HEK293 (cell line): ENCODE results near the genes SLC35A1, AKIRIN2 and PM20D2.

DNA sequence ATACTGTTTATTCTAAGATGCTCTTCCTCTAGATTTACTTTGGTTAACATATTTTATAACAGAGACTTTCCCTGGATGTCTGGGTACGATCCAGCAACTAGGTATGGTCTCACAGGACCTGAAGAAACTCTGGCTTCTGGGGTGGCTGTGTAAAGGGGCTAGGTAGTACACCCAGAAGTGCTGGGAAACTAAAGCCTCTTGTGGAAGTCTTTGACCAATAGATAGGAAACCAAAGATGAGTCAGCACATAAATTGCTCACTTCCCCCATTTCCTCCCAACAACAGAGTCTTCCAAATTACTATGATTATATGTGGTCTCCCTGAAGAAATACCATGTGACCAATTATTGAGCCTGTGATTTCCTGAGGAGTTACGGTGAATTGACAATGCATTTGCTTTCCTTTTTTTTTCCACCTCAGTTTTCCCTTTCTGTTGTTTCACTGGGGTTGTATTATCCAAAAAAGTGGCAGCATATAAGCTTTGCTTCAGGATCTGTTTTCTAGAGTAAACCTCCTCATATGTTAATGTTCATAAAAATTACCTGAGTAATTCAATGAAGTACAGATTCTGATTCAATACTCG, 26.9 kb upstream of the TBX18 start:
- PRO-cap, result no peak
- RRBS, 2 experiments, result no CpG with 5 or more reads among the region's 3 CpGs

GRCh38 chr6:85612682-85613173, 19.1 kb upstream of the SNX14 start:
- PRO-cap, result no peak
- RRBS, 2 experiments, result no CpG with 5 or more reads among the region's 4 CpGs

GRCh38 chr6:85636542-85637572, 5.8 kb downstream of the SYNCRIP start:
- PRO-cap, result no peak
- RRBS, 2 experiments, result no CpG with 5 or more reads among the region's 7 CpGs

DNA sequence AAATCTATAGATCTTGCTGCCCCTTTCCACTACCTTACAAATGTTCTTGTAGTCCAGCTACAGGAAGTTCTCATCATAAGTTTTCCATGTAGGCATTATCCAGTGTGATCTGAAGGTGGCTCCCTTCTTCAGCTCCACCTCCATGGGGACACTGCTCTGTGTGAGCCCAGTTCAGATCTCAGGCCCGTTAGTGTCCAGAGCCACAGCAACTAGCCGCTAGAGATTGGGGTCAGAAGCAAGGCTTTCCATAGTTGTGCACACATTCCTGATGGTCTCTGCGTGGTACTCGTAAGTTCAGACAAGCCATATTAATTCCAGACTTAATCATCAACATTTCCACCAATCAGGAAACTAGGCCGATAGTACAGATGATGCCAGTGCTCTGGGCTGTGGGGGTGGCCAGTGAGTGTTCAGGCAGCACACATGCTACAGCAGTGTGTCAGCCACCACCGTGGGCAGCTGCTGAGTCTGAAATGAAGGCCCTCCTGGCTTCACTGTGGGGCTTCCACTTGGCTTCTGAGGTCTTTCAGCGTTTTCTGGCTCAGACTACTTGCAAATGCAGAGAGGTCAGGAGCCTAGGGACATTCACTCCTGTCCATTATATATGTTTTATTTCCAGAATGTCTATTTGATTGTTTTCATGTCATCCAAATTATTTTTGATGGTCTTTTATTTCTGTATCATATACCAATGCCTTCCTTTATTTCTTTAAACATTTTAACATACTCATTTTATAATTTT, 17.6 kb upstream of the SYNCRIP start:
- PRO-cap, result no peak
- RRBS, 2 experiments, result no CpG with 5 or more reads among the region's 7 CpGs

- PRO-cap, result no peak
- RRBS, 2 experiments, result no CpG with 5 or more reads among the region's 2 CpGs
Observed at GRCh38 chr6:85675816-85676195, 33.1 kb upstream of the SYNCRIP start.

- PRO-cap, result no peak
- RRBS, 2 experiments, result no CpG with 5 or more reads among the region's 4 CpGs
Observed at GRCh38 chr6:87182128-87182878, 26.9 kb downstream of the ZNF292 start.

DNA sequence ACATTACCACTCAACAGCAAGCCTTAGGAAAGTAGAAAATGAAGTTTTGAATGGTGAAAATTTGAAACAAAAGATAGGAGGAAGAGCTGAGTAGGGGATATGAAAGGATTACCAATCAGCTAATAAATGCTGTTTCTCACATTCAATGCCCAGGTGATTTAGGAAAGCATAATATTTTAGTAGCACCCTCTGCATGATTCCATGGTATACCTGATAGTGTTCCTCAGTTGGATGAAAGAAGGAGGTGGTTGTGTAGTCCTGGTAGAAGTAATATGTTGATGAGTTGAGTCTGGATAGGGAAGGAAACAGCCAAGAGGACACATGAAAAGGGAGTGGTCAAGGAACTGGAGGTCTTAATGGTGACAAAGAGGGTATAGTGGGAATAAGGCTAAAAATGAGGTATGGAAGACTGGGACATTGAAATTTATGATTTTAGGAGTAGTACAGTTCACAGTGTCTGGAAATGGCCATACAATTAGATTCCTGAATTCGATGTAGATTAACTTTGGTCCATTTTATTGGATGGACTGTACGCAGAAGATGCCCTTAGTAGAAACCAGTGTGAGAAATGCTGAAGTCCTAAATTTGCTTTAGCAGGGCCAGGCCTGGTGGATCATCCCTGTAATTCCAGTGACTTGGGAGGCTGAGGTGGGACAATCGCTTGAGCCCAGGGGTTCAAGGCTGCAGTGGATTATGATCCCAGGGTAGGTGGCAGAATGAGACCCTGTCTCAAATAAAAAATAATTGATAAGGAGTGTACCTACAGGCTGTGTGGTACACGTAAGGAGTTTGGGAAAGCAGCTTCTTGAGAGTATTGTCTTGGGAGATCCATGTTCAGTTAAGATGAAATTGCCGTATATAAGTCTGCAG, 49.3 kb upstream of the SMIM8 start:
- PRO-cap, result no peak
- RRBS, 2 experiments, result no CpG with 5 or more reads among the region's 5 CpGs

- PRO-cap, result bidirectional peak, plus-strand start at chr6:87323135, minus-strand start at chr6:87322921
- RRBS, 2 experiments, result 5 to 8% methylated on average over 1 of the region's 21 CpGs
Observed at GRCh38 chr6:87322724-87323404, 476 bp downstream of the SMIM8 start.

DNA sequence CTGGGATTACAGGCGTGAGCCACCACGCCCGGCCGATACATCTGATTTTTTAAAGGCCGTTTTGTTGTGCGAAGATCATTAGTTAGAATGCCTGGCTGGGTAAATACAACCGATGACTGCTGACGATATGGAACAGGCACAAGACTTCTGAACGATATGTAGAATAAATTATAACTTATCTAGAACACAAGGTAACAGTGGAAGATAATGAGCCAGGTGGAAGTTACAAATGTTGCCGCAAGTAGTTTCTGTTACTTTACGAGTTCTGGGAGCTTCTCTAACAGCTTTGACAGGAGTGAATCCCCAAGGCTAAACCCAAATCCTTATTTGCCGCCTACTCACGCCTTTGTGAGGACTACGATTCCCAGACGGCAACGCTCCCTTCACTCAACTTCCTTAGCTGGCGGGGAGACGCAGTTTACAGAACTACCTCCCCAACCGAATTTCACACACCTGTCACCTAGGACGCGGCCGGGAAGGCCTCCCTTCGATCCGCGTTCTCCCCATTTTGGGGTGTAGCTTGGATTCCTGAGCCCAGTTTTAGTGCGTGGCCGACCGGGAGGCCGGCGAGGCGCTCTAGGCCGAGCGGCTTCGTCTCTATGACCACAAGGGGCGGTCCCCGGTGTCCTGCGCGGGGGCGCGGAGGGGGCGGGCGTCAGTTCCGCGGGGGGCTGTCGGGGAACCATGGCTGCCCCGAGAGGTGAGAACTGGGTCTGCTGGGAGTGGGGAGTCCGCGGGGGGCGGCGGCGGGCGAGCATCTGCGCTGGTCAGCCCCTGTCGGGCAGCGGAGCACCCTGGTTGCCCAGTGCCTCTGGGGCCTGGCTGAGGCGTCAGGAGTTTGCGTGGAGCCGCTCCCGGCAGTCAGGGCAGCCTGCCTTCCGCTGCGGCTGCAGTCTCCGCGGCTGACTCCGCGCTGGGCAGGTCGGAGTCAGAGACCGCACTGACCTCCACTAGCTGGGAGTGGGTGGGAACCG, at the start of gene SLC35A1:
TSS of gene SLC35A1 (plus strand) at position 655 of the 974 bp plus-strand sequence.
- PRO-cap, result bidirectional peak, plus-strand start at position 658 of the sequence, minus-strand start at position 515 of the sequence; bidirectional peak, plus-strand start at position 892 of the sequence, minus-strand start at position 910 of the sequence
- RRBS, 2 experiments, result 1 to 2% methylated on average over 15 of the region's 68 CpGs

DNA sequence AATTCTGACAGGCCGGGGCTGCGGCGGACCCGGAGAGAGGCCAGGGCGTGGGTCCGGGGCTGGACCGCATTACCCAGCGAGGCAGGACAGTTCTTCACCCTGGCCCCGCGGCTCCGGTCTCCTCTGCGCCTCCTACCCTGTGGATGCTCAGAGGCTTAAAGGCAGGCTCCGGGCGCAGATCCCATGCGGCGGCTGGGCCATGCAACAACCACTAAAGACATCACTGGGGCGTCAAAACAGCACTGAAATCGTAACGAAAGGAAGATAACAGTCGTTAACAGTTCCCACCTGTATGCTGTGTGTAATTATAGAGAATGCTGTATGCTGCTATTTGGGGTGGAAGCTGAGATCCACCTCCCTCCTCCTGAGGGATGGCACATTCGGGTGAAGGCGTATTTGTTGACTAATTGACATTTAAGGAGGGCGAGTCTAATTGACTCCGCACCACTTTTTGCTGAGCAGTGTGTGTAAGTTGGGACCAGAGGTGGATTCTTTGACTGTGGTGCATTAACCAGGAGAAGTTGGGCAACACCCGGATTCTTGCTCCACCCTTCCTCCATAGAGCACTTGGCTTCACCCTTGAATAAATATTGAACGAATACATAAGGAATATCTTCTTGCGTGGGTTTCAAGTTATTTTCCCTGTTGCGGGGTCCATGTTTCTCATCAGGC, 656 bp downstream of the SLC35A1 start:
- PRO-cap, result bidirectional peak, plus-strand start at position 150 of the sequence, minus-strand start at position 121 of the sequence
- RRBS, 2 experiments, result 2 to 3% methylated on average over 8 of the region's 28 CpGs

DNA sequence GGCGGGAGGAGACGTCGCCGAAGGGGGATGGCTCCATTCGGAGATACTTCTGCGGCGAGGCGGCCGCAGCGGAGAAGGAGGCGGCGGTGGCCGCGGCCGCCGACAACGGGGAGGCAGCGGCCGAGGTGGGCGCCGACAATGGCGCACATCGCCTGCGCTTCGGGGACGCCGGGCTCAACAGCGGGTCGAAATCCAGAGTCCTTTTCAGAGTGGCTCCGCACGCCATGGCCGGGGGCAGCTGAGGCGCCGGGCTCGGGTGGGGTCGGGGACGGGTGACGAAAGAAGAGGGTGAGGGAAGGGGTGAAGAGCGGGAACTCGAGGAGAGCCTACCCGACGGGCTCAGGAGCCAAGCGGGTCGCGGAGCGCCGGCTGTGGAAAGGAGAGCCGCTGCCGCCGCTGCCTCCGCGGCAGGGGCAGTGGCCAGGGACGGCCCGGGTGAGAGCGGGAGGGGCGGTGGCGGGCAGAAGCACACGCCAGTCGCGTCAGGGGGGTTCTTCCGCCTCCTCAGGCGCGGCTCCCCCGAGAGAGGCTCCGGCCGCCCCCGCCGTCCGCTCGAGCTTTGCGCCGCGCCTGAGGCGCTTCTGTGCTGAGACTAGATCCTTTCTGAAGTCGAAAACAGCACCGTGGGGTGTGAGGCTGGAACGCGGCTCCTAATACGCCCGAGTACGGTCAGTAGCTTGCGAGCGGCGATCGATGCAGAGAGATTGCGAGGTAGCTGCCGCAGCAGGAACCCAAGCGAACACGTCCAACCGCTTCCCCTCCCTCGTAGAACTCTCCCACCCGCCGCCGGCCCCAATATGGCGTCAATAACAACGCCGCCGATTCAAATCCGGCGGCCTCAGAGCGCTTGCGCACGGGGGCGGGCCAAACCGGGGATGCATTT, at the start of gene AKIRIN2:
TSS of gene AKIRIN2 (minus strand) at position 775 of the 883 bp plus-strand sequence.
- PRO-cap, result bidirectional peak, plus-strand start at position 36 of the sequence, minus-strand start outside the sequence; bidirectional peak, plus-strand start at position 321 of the sequence, minus-strand start at position 418 of the sequence; bidirectional peak, plus-strand start at position 507 of the sequence, minus-strand start at position 605 of the sequence; bidirectional peak, plus-strand start outside the sequence, minus-strand start at position 775 of the sequence
- RRBS, 2 experiments, result 1% methylated on average over 28 of the region's 105 CpGs

GRCh38 chr6:87731682-87732239, 29.7 kb upstream of the AKIRIN2 start:
- PRO-cap, result no peak
- RRBS, 2 experiments, result no CpG with 5 or more reads among the region's 5 CpGs

DNA sequence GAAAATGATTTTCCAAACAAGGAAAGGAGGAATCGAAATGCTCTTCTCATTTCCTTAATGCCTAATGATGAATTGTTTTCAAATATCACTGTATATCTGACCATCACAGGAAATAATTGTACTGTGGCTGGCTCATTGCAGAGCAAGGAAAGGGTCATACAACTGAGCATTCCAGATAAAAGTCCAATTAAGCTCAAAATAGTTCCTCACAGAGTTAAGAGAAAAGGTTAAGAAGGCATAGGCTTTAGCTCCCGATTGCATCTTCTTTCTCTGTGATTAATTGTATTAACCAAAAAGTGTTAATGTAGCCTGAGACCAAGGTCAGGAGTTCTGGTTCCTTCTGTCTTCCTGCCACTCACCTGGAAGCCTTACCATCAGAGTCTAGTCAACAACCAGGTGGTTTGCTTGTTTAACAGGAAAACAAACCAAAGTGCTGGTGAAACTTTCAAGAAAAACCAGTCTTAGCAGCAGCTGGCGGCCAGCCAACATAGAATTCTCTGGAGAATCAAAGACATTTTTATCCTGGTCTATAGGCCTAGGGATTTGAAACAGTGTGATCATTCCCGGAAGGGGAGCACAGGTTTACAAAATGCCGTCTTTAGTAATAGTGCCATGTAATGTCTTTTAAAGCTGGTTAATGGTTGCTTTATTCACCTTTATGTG, 146.4 kb upstream of the AKIRIN2 start:
- PRO-cap, result no peak
- RRBS, 2 experiments, result no CpG with 5 or more reads among the region's 5 CpGs

DNA sequence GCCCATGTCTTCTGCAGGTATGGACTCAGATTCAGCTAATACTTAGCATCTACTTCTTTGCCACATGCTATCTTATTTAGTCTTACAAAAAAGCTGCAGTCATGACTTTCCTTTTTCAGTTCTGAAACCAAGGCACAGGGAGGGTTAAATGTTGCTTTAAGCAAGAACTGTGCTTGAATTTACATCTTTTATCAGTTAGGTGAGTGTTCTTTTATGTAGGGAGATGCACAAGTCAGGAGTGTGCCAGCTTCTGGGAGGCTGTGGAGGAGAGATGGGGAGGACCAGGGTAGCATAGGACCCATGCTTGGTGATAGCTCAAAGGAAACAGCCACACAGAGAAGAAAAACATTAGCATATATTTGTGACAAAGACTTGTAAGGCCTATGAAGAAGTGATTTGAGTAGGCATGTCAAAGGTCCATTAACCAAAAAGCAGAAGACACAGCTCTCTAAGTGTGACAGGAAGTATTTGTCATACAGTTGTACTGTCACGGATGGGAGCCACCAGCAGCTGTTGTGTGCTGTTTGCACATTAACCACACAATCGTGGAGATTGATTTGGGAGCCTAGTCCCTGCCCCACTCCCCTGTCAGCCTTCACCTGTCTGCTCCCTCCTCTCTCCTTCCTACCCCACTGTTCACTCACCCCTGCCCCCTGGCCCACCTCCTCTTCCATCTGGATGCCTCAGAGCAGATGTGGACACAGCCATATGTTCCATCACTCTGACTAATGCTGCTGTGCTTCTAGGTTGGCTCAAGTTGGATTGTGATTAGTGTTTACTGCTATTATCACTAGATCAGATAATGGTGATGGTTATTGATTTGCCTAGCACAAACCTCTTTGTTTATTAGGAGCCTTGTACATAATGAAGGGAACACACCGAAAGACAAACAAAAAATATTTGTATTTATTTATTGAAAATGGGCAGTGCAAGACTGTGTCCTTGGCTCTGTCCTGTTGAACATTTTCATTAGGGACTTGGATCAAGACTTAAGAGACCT, 124.8 kb upstream of the SPACA1 start:
- PRO-cap, result no peak
- RRBS, 2 experiments, result no CpG with 5 or more reads among the region's 3 CpGs

- PRO-cap, result no peak
- RRBS, 2 experiments, result 8 to 10% methylated on average over 6 of the region's 23 CpGs
Observed at GRCh38 chr6:88167142-88167405, 927 bp upstream of the CNR1 start.

GRCh38 chr6:88864965-88865411, 98.4 kb downstream of the RNGTT start:
- PRO-cap, result no peak
- RRBS, 2 experiments, result no CpG with 5 or more reads among the region's 1 CpG

- PRO-cap, result no peak
- RRBS, 2 experiments, result no CpG with 5 or more reads among the region's 1 CpG
Observed at GRCh38 chr6:89025690-89025889, 55.0 kb upstream of the PNRC1 start.

DNA sequence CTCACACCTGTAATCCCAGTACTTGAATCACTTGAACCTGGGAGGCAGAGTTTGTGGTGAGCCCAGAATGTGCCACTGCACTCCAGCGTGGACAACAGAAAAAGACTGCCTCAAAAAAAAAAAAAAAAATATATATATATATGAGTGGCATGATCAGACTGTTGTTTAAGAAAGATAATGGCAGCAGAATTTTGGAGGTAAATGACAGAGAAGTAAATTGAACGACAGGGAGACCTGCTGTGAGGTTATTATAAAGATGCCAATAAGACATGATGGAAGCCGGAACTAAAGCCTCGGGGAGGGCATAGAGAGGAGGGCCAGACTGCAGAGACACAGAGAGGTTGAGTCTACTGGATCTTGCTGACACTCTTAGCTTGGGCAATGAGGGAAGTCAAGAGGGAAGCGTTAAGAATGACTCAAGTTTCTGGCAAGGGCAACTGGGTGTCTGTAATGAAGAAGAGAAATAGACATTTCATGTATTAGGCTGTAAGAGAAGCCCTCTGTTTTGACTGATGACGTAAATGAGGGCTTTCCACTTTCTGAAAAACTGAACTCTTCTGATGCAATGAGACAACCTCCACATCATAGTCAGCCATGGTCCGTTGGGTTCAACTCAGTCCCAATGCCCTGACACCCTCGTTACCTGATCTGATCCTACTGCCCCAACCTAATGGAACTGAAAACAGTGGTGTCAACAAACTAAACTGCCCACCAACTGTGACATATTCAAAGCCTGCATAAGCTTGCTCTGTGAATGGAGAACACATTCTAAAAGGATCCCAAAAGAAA, 46.0 kb upstream of the PNRC1 start:
- PRO-cap, result no peak
- RRBS, 2 experiments, result no CpG with 5 or more reads among the region's 8 CpGs

GRCh38 chr6:89080027-89080180, 647 bp upstream of the PNRC1 start:
- PRO-cap, result no peak
- RRBS, 2 experiments, result no CpG with 5 or more reads among the region's 6 CpGs

DNA sequence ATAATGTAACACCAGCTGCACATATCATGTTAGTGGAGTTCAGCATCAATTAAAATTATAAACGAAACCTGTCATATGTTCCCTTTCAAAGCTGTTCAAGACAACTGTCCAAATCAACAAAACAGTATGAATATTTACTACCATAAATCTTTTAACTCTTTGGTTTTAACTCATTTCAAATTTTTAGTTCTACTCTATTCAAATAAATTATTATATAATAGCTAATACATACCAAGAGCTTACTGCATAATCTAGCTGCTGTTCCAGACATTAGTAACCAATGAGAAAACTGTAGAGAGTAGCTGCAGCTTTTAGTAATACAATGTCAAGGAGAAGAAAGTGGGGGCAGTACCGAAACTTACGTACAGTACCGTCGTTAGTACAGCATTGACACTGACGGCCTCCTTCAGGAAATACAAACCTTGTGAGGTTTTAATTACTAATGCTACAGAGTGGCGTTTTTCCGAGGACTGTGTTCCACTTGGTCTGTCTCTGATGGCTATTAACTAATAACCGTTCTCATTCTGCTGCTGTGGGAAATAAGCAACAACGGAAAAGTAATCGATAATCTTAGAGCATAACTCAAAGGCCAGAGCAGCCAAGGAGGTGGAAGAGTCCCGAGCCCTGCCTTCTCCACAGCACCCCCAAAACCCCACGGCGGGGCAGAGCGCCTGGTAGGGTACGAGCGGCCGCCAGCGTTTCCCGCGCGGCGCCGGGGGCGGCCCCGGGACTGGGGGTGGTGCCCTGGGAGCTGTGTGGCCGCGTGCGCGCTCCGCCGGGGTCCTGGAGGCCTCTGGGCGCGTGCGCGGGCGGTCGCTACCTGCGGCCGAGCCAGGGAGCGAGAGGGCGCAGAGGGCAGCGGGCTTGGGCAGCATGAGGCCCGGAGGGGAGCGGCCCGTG, at the start of gene PM20D2:
TSS of gene PM20D2 (plus strand) at position 784 of the 900 bp plus-strand sequence.
- PRO-cap, result unidirectional peak, plus-strand start at position 387 of the sequence; bidirectional peak, plus-strand start at position 592 of the sequence, minus-strand start at position 474 of the sequence; bidirectional peak, plus-strand start at position 784 of the sequence, minus-strand start outside the sequence
- RRBS, 2 experiments, result under 1 to 1% methylated on average over 10 to 15 of the region's 46 CpGs